Spleen (tissue), 7 donors: ENCODE measurements around the gene ADGRG1.

- PRO-cap, 4 experiments: no peak in any of the 4 experiments
- RAMPAGE, long total RNA, 4 experiments: no peak in any of the 4 experiments
Observed at GRCh38 chr16:56936472-56936883, 4.5 kb downstream of the HERPUD1 start.

DNA sequence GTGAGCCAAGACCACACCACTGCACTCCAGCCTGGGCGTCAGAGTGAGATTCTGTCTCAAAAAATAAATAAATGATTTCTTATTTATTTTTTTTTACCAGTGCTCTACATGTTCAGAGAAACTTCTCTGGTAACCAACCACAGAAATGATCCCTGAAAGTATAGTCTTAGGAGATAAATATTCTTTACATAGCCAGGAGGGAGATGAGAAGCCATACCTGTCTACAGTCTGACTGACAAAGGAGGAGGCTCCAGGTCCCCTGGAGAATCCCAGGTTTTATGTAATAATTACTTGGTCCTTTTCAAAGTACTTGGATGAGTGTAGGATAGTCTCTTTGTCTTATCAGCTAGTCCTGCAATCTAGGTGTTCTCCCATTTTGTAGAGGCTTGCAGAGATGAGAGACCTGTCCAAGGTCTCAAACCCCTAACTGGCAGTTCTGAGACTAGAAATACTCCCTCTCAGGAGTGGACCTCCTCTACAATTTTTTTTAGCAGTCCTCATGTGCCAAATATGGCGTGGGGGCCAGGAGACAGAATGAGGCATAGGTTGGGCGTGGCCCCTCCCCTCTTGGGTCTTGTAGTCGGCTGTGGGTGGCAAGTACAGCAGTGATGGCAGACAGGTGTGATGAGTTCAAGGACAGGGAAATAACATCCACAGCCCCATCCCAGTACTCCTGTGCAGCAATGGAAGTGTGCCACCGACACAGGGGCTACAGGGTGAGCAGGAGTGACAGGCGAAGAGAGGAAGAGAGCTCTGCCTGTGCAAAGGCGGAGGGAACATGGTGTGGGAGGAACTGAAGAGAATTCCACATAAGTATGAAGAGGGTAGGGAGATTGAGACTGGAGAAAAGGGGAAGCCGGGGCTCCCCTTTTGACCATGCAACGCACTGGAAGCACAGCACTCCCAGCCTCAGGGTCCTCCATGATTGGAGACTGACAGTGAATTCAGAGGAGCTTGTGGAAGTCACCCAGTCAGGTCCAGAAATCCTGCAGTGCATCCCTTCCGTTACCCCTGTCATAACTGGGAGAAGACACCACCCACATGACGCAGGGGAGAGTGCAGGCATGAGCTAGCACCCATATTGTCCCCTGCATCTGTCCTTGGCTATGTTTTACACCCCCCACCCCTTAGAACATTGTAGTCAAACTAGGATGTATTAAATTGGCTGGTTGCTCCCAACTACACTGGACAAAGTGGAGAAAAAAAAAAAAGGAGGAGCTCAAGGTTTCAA lies 14.9 kb downstream of the HERPUD1 start:
- PRO-cap, 4 experiments: no peak in any of the 4 experiments
- RAMPAGE, long total RNA, 4 experiments: no peak in any of the 4 experiments

DNA sequence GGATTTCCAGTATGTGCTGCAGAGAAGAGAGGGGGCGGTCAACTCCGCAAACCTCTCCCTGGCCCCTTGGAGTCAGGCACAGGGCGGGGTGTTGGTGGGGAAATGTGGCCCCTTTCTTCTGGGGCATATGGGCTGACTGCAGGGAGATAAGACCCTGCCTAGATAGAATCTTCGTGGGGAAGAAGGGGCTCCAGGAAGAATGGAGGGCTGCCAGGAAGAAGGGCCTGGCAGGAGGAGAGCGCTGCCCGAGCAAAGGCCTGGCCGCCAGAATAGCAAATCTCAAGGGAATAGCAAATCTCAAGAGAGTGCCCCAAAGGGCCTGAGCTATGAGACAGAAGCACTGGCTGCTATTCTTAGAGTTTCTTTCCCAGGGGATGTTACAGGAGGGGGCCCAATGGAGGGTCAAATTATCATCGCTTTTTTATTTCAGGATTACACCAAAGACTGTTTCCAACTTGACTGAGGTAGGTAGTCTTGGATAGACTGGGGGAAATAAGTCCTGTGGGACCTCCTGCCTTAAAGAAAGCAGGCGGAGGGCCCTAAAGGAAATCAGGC lies 8.1 kb upstream of the NLRC5 start:
- PRO-cap, 4 experiments: no peak in any of the 4 experiments
- RAMPAGE, long total RNA, 4 experiments: no peak in any of the 4 experiments

DNA sequence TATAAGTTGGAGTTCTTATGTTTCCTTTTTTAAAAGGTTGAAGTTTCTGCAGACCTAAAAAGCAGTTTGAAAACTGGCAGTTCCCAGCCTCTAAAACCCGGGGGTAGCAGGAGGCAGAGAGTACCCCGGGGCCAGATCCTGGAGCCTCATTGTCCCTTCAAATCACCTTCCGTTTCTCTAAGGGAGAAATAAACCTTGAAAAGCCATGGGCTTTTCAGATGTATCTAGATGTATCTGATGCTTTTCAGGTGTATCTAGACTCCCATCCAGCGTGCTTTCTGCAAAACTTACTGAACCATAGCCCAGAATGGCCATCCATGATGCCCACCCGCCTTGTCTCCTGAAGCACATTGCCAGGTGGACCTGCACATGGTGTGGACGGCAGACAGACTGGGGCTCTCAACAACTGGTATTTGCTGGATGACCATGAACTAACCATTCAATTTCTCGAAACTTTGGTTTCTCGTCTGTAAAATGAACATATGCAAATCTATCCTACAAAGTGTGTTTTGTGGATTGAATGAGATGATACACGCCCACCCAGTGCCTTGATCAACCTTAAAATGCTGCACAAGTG lies 1.3 kb downstream of the NLRC5 start:
- PRO-cap, 4 experiments: no peak in any of the 4 experiments
- RAMPAGE, long total RNA, 4 experiments: start-site peak on the plus strand in 1 of 4 experiments, centred at position 52 of the sequence, 110 reads per replicate

- PRO-cap, 4 experiments: no peak in any of the 4 experiments
- RAMPAGE, long total RNA, 4 experiments: start-site peak on the plus strand in 2 of 4 experiments, at chr16:57118896-57119647 at its widest, 7 to 13 reads per replicate
Observed at GRCh38 chr16:57118999-57119682, 26.8 kb downstream of the CPNE2 start.

GRCh38 chr16:57128664-57129605 lies 36.6 kb downstream of the CPNE2 start:
- PRO-cap, 4 experiments: no peak in any of the 4 experiments
- RAMPAGE, long total RNA, 4 experiments: start-site peak on the plus strand in 2 of 4 experiments, at chr16:57128991-57129337 at its widest, 10 to 12 reads per replicate

DNA sequence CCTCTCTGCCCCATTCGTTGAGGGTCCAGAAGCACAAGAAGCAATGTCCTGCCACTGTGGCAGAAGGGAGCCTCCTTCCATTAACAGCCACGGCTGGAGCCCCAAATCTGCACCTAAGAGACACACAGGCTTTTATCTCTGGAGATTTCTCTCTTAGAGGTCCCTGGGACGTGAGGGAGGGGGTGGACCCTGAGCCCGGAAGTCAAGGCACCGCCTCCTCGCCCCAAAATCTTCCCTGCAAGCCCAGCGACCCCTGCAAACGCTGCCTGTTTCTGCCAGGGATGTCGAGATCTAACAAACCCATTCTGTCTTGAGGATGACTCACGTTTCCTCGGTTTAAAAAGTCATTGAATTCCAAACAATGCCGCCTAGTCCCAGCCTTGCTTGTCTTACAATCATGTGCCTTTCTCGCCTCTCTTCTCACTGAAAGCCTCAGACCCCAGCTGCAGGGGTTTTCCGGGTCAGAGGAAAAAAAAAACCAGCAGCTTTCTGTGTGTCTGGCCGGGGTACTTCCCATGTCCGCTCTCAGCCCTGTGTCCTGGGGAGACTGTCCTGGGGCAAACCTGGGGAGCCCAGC lies 15.3 kb downstream of the ARL2BP start:
- PRO-cap, 4 experiments: no peak in any of the 4 experiments
- RAMPAGE, long total RNA, 4 experiments: no peak in any of the 4 experiments

DNA sequence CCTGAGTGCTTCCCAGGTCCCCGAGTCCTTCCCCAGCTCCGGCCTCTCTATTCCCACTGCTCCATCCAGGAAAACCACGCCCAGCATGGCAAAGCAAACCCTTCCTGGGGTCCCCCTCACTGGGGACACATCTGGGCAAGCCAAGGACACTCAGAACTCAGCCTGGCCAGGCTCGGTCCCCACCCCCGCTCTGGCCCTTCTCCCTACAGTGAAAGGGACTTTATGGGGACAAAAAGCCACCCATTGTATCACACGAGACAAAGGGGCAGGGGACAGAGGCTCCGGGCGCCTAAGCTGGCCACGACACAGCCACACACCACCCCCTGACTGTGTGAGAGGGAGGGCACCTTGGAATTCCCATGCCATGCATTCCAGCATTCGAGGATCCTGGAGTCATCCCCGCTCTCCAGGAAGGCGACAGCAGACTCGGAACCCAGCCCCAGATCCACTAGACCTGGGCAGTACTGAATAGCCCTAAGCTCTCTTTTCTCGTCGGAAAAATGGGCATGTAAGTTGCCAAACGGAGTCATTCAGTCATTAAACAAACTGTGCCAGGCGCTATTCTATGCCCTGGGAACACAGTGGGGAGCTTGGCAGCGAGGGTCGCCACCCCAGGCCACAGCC lies 14.0 kb downstream of the PLLP start:
- PRO-cap, 4 experiments: no peak in any of the 4 experiments
- RAMPAGE, long total RNA, 4 experiments: no peak in any of the 4 experiments

- PRO-cap, 4 experiments: no peak in any of the 4 experiments
- RAMPAGE, long total RNA, 4 experiments: no peak in any of the 4 experiments
Observed at GRCh38 chr16:57470491-57471281, 8.2 kb downstream of the POLR2C start.

GRCh38 chr16:57485057-57485833 lies 1.0 kb downstream of the DOK4 start:
- PRO-cap, 4 experiments: no peak in any of the 4 experiments
- RAMPAGE, long total RNA, 4 experiments: no peak in any of the 4 experiments

DNA sequence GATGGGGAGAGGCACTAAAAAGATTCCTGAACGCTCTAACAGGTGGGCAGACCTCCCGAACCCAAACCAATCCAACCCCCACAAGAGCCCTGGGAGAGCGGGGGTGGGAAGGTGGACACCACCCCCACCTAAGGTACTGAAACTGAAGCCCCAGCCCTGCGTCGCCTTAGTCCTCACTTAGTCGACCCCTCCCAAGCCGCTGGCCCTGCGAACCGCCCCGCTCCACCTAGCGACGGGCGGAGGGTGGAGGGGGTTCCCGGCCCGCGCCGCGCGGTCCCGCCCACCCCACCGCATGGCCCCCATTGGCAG lies 639 bp downstream of the CCDC102A start:
- PRO-cap, 4 experiments: peak in 4 of 4 experiments; most common minus-strand start position 201 of the sequence (in 2)
- RAMPAGE, long total RNA, 4 experiments: no peak in any of the 4 experiments

DNA sequence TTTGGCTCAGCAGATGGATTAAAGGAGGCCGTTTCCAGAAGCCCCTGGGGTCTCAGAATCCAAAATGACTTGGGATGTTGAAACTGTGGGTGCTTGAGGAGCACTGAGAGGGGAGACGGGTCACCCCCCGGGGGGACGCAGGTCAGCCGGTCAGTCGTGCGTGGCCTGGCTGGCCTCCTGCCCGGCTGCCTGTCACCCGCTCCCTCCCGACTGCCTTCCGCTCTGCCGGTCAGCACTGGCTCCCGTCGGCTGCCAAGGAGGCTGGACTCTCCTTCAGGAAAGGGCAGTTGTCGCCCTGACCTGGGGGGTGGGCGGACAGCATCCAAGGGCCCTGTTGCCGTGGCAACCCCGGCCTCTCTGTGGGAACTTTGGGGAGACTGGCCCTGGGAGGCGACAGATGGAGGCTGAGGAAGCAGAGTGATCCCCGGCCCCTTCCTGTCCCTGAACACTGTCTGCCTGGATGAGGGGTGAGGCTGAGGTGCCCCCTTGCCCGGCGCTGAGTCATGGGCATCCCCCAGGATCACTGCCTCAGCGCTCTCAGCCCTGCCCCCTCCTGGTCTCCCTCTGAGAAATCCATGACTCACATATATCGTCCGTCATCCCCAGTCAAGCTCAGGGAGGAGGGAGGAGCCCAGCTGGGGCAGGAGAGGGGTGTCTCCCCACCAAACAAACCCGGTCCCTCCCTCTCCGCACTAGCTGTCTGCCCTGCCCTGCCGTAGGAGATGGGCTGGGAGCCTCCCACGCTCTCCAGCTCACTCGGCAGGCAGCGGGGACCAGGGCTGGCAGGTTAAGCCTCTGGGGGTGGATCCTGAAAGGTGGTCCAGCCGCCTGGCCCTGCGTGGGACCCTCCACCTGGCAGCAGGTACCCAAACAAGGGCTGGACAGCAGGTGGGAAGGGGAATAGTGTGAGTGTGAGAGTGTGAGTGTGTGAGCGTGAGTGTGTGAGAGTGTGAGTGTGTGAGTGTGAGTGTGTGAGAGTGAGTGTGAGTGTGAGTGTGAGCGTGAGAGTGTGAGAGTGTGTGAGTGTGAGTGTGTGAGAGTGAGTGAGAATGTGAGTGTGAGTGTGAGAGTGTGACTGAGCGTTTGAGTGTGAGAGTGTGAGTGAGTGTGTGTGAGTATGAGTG lies at the start of gene ADGRG1:
ADGRG1 (plus strand) TSS at position 690 of the 1,124 bp plus-strand sequence.
- PRO-cap, 4 experiments: no peak in any of the 4 experiments
- RAMPAGE, long total RNA, 4 experiments: start-site peak on the plus strand in 4 of 4 experiments, centred at positions 709 to 724 of the sequence, 7 to 32 reads per replicate

DNA sequence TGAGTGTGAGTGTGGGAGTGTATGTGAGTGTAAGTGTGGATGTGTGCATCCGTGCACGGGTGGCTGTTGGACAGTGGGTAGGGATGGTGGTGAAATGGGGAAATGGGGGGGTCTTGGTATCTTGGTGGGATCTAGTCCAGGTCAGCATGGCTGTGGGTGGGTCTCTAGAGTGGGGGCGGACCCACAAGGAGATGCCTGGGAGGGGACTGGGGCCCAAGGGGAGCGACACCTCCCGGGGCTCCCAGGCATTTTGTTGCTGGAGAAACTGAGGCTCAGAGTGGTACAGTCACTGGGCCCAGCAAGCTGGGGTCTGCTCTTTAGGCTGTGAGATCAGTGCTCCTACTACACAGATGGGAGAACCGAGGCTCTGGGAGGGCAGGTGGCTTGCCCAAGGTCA lies 633 bp downstream of the ADGRG1 start:
- PRO-cap, 4 experiments: no peak in any of the 4 experiments
- RAMPAGE, long total RNA, 4 experiments: no peak in any of the 4 experiments

DNA sequence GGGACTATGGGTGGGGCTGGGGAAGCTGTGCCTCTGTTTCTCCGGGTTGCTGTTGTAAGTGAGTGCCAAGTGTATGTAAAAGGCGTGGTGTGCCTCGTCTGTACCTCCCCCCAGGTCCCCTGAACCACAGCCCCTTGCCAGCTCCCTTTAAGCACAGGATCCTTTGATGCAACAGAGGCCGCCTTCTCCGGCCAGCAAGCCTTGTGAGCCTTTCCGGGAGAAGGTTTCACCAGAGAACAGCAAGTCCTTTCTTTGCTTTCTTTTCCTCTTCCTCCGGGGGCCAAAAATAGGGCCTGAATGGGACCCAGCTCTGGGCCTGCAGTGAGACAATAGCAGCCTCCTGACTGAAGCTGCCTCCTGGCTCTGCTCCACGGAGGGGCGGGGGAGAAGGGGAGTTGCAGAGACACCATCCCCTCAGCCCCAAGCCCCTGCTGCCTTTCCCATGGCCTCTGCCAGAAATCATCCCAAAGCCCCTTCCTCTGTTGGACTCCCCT lies 9.0 kb downstream of the ADGRG1 start:
- PRO-cap, 4 experiments: no peak in any of the 4 experiments
- RAMPAGE, long total RNA, 4 experiments: no peak in any of the 4 experiments

DNA sequence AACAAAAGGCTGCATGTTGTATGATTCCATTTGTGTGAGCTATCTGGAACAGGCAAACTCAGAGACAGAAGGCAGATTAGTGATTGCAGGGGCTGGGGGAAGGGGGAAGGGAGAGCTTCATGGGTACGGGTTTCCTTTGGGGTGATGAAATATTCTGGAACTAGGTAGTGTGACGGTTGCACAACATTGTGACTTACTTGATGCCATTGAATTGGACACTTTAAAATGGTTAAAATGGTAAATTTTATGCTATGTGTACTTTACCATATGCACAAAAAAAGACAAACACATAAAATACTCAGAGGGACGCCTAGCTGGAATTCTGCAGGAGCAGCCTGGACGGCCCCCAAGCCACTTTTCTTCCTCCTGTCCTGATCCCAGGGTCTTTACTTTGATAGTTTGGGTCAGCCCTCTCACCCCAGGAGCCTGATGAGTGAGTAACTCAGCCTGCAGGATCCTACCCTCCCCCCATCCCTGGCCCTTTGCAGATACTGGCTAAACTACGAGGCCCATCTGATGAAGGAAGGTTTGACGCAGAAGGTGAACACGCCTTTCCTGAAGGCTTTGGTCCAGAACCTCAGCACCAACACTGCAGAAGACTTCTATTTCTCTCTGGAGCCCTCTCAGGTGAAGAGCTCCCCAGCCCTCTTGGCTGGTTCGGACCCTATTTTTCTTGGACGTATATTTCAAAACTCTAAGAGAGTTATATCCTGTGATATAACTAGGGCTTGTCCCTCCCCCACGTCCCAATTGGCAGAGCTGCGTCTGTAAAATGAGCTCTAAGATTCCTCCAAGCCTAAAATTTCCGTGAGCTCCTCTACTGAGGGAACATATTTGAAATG lies 7.8 kb downstream of the ADGRG3 start:
- PRO-cap, 4 experiments: no peak in any of the 4 experiments
- RAMPAGE, long total RNA, 4 experiments: no peak in any of the 4 experiments

DNA sequence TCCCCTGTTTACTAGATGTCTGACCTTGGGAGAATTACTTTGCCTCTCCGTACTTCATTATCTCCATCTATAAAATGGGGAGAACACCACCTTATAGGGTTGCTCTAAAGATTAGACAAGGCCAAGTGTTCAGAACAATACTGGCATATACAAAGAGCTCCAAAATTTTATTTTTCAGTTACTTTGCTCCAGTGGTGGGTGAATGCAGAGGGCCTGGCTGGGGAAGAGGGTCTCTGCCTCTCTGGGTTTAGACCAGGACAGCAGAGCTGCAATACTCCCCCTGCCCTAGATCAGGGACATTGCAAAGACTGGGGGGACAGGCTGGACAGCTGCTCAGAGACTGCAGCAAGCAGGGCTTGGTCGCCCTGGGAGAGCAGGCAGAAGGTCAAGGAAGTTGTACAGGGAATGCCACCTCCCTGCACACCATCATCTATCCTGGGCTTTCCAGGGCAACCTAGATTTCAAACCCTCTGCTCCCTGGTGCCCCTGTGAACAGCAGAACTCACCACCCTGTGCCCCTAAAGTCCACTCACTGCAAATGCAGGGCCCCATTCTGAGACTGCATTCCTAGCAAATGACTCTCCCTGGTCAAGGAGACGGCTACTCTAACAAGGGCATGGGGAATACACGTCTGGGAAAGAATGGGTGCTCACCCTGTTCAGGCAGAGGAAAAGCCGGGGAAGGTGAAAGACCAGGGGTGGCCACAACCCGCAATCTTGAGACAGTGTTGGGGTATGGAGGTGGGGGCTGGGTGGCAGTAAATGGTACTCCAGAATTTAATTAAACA lies 1.2 kb downstream of the KIFC3 start:
- PRO-cap, 4 experiments: no peak in any of the 4 experiments
- RAMPAGE, long total RNA, 4 experiments: no peak in any of the 4 experiments

DNA sequence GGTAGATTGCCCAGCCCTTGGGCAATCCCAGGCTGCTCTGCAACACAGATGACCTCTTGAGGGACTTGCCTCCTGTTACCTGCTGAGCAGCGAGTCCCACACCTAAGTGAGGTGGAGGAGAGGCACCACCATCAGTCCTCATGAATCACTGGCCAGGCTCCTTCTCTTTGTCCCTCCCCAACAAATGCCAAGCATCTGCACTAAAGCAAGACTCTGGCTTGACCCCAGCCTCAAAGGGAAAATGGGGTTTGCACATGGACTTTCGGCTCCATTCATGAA lies 22.8 kb upstream of the KIFC3 start:
- PRO-cap, 4 experiments: no peak in any of the 4 experiments
- RAMPAGE, long total RNA, 4 experiments: no peak in any of the 4 experiments

DNA sequence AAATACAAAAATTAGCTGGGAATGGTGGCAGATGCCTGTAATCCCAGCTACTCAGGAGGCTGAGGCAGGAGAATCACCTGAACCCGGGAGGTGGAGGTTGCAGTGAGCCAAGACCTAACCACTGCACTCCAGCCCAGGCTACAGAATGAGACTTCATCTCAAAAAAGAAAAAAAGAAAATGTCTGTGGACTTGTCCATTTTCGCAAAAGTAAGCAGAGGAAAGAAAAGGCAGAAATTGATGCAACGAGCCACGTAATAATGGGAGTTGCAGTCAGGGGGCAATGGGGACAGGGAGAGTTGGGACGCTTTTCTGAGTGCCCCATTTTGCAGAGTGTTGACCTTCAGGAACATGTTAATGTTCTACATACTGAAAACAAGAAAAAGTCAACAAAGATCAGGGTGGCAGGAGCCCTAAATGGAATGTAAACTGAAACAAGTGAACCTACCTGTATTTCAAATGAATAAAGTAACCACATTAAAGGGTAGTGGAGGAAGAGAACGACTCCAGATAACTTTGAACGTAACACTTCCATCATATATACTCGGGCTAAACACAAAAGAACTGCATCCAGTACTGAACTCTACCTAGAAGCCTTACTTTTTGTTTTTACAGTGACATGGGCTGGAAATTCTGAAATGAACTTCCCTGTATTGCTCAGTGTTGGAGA lies 76.4 kb downstream of the CNGB1 start:
- PRO-cap, 4 experiments: no peak in any of the 4 experiments
- RAMPAGE, long total RNA, 4 experiments: no peak in any of the 4 experiments

DNA sequence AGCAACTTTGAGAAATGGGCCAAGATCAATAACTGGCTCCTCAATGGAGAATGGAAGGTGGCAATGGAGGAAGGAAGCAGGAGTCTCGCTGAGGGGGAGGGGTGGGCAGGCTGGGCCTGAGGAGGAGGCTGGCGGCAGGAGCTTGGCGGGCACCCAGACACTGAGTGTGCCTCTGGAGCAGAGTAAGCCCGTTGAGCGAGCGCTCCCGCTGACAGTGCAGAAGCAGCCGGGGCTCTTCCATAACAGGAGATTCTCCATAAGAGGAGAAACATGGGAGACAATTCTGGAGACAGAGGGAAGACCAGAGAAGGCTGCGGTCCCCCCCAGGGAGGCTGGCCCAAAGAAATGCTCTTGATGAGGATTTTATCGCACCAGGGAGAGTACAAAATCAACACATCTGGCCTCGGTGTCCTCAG lies 2.9 kb upstream of the MMP15 start:
- PRO-cap, 4 experiments: no peak in any of the 4 experiments
- RAMPAGE, long total RNA, 4 experiments: no peak in any of the 4 experiments

GRCh38 chr16:58026511-58026819 lies 911 bp downstream of the MMP15 start:
- PRO-cap, 4 experiments: no peak in any of the 4 experiments
- RAMPAGE, long total RNA, 4 experiments: no peak in any of the 4 experiments